ENCODE measurements around a stretch of chr18.

- PRO-cap, result no peak
Observed at GRCh38 chr18:44792134-44793191, 111.8 kb downstream of the SETBP1 start.

- PRO-cap, result no peak
Observed at GRCh38 chr18:44816603-44817045, 135.9 kb downstream of the SETBP1 start.

DNA sequence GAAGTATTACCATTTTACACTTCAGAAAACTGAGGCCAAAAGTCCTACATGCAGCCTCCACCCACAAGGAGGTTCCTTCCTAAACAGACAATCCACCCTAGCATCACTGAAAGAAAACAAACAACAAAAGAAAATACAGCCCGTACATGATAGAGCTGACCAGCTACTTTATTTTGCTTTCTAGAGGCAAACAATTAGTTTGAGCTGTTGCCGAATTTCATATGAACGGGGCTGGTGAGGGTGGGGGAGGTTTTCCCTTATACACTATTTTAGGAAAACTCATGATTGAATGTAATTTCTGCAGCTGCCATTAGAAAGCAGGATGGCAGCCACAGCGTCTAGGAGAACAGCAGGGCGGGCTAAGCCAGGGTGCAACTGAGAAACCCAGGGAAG is 335.3 kb downstream of the SETBP1 start:
- PRO-cap, result no peak

DNA sequence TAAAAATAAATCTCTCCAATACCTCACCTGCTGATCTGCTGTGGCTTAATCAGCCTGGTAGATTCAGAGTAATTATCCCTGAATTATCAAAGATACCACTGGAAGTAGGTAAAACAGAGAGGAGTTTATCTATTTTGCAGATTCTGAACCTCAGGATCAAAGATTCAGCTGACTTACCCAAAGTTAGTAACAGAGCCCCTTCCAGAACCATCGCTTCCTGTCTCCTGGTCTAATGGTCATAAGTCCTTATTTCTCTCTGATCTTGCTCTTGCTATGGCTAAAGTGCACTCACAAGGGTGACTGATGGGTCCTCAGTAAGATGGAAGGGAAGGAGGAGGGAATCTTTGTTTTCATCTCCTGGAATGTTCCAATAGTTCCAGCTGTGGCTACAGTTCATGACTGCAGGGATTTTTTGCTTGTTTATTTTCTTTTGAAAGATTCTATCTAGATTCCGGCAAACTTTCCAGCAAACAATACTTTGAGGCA is 111.5 kb upstream of the SLC14A2 start:
- PRO-cap, result no peak

GRCh38 chr18:45568017-45568415 is 47.3 kb upstream of the SLC14A2 start:
- PRO-cap, result no peak

GRCh38 chr18:45660780-45661218 is 45.5 kb downstream of the SLC14A2 start:
- PRO-cap, result no peak

DNA sequence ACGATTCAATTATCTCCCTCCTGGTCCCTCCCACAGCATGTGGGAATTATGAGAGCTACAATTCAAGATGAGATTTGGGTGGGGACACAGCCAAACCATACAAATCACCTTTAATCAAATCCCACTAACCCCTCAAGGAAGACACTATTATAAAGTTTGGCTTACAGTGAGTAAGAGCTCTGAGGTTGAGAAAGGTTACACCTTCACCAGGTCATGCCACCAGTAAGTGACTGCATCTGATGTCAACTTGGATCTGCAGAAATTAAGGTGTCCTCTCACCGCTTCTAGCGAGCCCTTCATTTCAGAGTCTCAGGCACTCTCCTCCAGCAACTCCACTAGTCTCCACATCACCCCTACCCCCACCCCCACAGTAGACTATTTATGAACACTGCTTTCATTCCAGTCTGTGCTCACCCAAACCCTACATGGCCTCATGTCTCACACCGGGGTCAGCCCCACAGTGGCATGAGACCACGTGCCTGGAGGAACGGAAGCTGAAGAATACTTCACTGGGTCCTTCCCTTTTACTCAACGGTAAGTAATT is 47.4 kb downstream of the SLC14A1 start:
- PRO-cap, result no peak

GRCh38 chr18:45782653-45783011 is 42.8 kb upstream of the SIGLEC15 start:
- PRO-cap, result no peak

DNA sequence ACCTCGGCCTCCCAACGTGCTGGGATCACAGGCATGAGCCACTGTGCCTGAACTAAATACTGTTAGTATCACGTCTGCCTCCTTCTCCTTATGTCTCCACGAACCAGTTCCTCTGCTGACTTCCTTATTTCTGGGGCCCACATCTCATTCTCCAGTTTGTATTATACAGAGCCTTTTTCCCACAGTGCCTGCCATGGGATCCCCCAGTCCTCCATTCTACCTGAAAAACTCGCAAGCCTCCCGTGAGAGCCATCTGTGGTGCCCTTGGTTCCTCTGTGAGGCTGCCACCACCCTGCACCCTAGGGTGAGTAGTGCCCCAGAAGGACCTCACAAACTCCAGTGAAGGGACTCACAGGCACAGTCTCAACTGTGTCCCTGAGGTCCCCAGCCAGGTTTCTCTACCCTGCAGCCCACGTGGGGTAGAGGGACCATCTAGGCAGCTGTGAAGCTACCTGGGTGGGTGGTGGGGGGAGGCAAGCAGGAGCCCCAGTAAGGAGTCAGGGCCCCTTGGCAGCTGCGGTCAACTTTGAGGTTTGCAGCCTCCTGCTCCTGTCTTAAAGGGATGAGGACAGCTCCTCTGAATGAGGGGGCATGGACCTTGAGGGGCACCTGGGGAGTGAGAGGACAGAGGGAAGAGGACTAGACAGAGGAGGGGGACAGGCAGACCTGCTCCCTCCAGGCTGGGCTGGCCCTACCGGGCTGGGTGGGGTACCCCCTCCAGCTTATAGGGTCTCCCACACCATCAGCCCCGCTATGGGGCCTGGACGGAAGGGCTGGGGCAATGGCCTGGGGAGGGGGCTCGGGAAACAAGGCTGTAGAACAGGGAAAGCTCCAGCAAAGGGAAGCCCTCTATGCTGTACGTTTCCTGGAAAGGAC is 1.1 kb downstream of the PSTPIP2 start:
- PRO-cap, result no peak

DNA sequence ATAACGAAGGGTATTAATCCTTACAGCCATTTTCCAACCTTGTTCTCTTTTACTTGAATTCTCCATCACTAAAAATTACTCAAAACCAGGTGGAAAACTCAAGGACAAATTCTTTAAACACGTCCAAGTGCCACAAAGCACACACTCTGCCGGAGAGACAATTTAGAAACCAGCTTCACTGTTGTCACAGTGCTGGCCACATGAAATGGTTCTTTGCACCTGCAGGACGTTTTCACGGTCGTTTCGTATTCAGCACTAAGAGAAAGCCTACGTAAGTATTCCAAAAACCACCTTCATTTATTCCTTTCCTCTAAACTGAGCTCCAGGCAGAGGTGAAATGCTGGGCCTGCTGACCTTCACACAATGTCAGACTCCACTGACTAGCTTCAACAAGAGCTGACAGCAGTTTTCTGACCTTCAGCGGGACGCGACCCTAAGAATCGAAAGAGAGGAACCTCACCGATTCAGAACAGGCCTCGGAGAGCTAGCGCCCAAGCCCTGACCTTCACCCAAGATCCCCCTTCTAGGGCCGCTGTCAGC is 650 bp downstream of the ATP5F1A start:
- PRO-cap, result no peak

- PRO-cap, result no peak
Observed at GRCh38 chr18:46153184-46153814, 20.5 kb upstream of the C18orf25 start.

DNA sequence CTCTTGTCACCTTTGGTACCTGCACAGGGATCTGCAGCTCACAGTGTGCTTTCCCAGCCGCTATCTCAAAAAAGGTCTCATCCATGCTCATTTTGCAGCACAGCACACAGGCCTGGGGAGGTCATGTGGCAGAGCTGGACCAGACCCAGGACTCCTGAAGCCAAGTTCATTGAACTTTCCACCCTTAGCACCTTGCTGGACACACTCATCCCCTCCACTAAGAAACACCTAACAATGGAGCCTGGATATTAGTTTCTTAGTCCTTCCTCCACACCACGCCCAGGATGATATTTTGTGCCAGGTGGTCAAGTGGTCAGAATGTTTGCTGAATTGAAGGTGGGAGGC is 43.1 kb upstream of the RNF165 start:
- PRO-cap, result no peak

- PRO-cap, result no peak
Observed at GRCh38 chr18:46356262-46356759, 22.5 kb downstream of the RNF165 start.

GRCh38 chr18:46561737-46562092 is 95.3 kb downstream of the LOXHD1 start:
- PRO-cap, result no peak

- PRO-cap, result no peak
Observed at GRCh38 chr18:47033379-47033760, 2.1 kb downstream of the ELOA2 start.

- PRO-cap, result no peak
Observed at GRCh38 chr18:47906962-47907303, 23.5 kb downstream of the SMAD2 start.

DNA sequence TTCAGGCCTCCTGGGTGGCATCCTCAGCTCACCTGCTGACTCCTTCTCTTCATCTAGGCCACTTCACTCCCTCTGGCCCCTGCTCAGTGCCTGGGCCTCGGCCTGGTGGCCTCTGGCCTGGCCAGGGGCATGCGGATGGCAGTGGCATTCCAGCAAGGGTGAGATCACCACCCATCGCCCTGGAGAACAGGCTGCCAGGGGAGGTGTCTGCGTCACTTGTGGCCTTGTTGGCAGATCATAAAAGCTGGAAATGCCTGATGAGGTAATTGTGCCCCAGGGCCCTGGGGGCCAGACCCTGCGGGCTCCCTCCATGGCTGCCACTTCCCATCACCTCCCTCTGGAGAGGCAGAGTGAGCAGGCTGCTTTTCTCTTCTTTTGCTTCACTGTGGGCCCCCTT is 72.5 kb upstream of the SMAD2 start:
- PRO-cap, result no peak

GRCh38 chr18:48039820-48041167 is 109.8 kb upstream of the SMAD2 start:
- PRO-cap, result no peak

- PRO-cap, result no peak
Observed at GRCh38 chr18:48137504-48138183, 207.2 kb upstream of the SMAD2 start.

DNA sequence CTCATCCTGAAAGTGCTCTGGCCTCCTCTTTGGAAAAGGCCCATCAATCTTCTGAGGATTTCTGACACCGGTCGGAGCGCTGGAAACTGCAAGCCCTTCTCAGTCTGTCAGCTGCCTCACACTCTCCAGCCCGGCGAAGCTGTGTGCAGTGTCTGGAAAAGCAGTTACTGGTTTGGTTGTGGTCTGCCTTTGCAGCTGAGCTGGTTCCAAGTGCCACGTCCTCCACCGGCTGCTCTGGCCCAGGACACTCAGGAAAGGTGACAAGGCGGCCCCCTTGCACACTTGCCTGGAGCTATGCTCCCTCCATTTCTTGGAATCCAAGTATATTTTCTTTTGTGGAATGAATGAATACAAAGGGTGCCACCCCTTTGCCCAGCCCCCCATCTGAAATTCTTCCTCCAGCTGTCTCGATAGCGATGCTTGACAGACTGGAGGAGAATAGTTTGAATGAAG is 32.5 kb upstream of the ZBTB7C start:
- PRO-cap, result no peak